Gallbladder (tissue), 1 donor: ENCODE data around the genes GNAT1 and GNAI2.

GRCh38 chr3:49022804-49023069, 816 bp downstream of the NDUFAF3 start:
- PRO-cap = no peak

GRCh38 chr3:49175949-49176417, 4.6 kb downstream of the KLHDC8B start:
- PRO-cap = no peak

GRCh38 chr3:49277998-49278284, 909 bp upstream of the C3orf62 start:
- PRO-cap = no peak

DNA sequence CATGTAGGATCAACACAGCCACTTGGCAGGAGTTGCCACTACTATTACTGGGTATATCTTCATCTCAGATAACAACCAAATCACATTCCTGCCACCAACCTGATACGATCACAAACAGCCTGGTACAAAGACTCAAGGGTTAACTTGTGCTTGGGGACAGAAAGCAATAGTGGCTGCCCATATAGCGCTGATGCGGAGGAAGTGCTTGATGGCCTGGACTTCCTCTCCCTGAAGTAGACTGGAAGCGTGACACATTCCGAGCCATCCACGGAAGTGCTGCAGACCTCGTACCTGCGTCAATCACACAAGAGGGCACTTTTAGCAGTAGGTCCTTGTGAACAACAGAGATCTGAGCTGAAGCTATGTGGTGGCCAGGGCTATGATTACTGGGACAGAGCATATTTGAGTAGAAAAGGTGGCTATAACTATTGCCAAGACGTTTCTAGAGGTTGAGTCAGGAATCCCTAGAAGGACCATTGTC, 17.3 kb upstream of the C3orf62 start:
- PRO-cap = unidirectional peak, plus-strand start at position 344 of the sequence

DNA sequence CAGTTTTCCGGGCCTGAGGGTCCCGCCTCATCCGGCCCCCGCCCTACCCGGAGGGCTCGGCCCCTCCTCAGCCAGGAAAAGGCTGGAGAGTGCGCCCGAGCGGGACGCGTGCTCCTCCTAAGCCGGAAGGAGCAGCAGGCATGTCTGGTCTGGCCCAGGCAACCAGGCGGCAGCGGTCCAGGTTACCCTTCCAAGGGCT, 131 bp upstream of the GPX1 start:
- PRO-cap = bidirectional peak, plus-strand start at position 74 of the sequence, minus-strand start outside the sequence

DNA sequence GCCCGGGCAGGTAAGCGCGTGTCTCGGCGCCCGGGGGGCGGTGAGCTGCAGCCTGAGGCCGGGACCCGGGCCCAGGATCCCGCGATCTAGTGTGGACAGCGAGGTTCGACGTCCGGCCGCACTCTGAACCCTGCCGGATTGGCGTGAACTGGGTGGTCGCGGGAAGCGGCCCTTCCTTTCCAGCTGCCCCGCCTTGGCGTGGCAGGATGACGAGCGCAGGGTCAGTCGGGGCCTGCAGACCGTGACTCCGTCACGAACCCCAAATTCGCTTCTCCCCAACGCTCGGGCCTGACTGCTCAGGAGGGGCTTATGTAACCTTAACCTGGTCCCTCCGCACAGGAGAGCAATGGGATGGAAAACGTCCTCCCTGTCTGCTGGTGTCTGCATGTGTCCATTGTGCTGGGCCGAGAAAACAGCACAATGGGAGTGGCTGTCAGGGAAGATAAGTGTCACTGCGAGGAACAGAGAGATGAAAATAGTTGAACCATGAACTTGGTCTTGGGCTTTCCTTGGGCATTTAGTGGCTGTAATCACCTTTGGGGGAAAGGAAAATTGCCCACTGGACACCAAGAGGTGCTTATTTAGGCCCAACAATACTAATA, 641 bp downstream of the BSN start:
- PRO-cap = no peak

- PRO-cap = no peak
Measured at GRCh38 chr3:49668647-49669249, 5.4 kb upstream of the APEH start.

DNA sequence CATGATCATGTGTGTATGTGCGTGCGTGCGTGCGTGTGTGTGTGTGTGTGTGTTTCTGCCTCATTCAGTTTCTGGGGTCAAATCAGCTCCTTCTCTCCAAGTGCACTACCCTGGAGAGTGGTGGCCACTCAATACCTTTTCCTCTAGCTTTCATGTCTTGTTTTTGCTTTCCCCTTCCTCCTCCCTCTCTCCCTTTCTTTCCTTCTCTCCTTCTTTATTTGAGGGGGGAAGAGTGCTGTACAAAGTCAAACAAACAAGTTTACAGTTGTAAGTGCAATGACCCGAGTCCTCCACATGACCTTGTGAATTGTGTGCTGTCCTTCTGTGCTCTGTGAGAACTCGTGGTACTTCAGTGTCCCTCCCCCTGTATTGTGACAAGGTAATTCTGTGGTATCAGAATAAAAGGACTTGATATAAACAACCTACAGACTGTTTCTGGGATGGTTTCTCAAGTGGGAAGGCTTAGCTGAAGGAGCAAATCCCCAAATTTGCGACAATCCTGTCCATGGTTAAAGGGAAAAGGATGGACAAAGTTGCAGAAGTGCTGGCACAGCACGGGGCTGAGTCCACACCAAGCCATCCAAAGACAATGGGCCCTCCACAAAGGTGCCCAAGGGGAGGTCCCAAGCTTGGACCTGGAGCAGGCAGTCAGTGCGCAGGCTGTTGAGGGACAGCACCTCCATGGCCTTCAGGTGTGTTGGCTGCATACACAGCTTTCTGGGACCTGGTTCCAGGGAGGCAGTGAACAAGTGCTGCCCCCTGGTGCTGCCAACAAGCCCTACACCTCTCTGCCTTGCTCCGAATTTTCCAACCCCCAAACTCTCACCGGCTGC, 2.8 kb upstream of the APEH start:
- PRO-cap = no peak

GRCh38 chr3:49781165-49781773, 5.1 kb downstream of the IP6K1 start:
- PRO-cap = no peak

- PRO-cap = no peak
Measured at GRCh38 chr3:49807257-49808150, 4.4 kb downstream of the INKA1 start.

- PRO-cap = no peak
Measured at GRCh38 chr3:50138655-50139636, 16.2 kb upstream of the SEMA3F start.

DNA sequence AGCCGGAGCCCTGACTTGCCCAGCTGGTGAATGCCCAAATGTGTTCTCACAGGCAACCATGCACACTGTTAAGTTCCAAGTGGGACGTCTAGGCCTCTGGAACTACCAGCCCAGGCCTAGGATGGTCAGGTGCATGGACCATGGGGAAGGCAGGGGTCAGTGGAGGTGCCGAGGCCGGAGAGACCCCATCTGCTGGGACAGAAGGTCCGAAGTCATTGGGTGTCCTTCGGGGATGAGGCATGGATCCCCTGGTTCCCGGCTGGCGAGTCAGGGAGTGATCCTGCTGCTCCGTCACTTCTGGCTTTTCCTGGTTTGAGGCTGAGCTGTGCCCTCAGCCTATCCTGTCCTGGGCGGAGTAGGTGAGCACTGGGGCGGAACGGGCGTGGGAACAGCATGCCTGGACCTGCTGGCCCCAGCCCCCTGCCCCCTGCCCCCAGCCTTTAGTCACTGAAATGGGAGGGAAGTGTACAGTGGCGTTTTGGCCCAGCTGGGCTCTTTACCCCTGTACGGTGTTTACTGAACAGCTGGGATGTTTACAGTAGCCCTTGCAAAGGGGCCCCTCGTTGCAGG, 12.1 kb downstream of the SEMA3F start:
- PRO-cap = no peak

DNA sequence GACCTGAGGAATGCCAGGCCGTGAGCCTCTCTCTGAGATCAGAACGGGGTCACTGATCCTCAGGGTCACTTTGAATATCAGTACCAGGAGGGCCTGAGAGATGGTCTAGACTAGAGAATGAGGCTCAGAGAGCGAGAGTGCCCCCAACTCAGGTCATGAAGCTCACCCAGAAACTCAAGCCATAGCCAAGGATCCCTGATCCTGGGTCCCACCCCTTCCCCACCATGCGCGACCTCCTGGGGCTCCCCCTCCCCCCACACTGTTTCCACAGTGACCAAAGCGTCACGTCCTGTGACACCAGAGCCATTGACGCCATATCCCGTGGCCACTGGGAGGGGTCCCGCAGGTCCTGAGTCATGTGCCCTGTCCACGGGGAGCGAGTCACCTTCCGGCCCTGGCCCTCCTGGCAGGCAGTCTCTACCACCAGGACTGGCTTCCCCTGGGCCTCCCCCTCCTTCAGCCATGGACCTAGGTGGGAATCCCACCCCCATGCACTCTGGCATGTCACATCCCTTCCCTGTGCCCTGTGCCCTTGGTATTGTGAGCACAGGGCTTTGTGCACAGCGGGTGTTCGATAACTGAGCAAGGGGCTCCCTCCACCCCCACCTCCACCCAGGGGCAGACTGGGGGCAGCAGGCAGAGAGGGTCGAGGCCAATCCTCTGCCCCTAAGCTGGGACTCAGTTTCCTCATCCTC, 15.6 kb downstream of the SEMA3F start:
- PRO-cap = no peak

GRCh38 chr3:50184173-50185238, 6.9 kb upstream of the GNAT1 start:
- PRO-cap = no peak

DNA sequence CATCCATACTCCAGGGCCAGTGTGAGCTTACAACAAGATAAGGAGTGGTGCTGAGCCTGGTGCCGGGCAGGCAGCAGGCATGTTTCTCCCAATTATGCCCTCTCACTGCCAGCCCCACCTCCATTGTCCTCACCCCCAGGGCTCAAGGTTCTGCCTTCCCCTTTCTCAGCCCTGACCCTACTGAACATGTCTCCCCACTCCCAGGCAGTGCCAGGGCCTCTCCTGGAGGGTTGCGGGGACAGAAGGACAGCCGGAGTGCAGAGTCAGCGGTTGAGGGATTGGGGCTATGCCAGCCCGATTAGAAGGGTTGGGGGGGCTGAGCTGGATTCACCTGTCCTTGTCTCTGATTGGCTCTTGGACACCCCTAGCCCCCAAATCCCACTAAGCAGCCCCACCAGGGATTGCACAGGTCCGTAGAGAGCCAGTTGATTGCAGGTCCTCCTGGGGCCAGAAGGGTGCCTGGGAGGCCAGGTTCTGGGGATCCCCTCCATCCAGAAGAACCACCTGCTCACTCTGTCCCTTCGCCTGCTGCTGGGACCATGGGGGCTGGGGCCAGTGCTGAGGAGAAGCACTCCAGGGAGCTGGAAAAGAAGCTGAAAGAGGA, at the start of gene GNAT1:
GNAT1 (plus strand) TSS at position 424 of the 604 bp plus-strand sequence.
- PRO-cap = no peak

GRCh38 chr3:50194631-50195293, 3.4 kb downstream of the GNAT1 start:
- PRO-cap = no peak

DNA sequence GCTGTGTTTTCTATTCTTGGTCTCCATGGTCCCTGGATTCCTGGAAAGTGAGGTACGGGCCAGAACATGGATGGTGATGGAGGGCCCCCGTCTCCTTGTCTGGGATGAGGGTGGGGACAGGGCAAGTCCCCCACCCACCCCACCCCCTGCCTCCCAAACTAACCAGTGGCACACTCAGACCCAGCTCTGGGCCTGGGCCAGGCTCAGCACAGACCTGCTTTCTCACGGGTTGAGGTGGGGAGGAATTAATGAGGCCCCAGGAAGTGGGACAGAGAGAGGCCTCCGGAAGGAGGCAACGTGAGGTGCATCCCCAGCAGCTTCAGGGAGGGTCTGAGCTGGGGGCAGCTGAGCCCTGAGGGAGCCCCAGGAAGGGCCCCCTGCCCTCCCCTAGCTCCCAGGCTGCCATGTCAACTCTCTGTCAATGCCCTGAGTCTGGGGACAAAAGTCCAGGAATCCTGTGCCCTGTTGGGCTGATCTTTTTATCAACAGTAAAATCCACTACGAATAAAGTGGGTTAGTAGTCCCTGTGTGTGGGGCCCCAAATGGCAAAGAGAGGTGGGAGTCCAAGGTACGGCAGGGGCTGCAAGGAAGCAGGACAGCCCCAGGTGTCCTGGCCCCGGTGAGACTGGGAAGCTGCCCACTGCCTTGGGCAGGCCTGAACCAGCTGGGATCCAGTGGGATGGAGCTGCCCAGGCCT, 14.9 kb upstream of the GNAI2 start:
- PRO-cap = no peak

DNA sequence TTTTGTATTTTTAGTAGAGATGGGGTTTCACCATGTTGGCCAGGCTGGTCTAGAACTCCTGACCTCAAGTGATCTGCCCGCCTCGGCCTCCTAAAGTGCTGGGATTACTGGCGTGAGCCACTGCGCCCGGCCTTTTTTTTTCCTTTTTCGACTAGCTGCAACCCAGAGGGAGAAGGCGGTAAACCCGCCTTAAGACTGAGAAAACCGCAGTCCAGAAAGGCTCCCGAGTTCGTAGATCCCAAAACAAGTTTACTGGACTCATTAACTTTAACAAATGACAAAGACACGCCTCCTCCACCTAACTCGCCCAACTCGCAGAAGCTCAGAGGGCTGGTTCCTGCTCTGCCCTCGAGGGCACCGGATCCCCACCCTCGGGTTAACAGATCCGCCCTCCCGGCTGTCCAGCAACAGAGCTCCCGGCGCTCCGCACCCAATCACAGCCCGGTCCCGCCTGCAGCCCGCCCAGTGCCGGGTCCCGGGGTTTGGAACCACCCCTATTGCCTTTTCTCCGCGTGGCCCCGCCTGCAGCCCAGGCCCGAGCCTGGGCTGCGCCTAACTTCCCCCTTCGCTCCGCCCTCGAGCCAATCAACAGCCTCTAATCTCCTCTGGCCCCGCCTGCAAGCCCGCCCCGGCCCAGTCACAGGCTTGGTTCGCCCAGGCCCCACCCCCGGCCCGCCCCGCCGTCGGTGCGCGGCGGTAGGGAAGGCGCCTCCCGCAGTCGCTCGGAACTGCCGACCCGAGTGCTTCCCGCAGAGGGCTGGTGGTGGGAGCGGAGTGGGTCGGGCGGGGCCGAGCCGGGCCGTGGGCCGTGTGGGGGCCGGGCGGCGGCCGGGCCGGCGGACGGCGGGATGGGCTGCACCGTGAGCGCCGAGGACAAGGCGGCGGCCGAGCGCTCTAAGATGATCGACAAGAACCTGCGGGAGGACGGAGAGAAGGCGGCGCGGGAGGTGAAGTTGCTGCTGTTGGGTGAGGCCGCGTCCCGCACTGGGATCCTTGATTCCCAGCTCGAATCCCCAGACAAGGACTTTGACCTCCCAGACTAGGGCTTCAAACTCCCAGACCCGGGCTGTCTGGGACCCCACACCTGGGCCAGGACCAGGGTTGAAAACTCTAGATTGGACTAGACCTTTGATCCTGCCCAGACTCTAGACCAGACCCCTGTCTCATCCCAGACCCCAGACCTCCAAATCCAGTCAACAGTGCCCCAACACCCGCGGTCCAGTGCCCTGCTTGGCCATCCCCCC, at the start of gene GNAI2:
GNAI2 (plus strand) TSS at position 717 of the 1,244 bp plus-strand sequence.
- PRO-cap = unidirectional peak, minus-strand start at position 314 of the sequence; bidirectional peak, plus-strand start at position 725 of the sequence, minus-strand start at position 378 of the sequence

DNA sequence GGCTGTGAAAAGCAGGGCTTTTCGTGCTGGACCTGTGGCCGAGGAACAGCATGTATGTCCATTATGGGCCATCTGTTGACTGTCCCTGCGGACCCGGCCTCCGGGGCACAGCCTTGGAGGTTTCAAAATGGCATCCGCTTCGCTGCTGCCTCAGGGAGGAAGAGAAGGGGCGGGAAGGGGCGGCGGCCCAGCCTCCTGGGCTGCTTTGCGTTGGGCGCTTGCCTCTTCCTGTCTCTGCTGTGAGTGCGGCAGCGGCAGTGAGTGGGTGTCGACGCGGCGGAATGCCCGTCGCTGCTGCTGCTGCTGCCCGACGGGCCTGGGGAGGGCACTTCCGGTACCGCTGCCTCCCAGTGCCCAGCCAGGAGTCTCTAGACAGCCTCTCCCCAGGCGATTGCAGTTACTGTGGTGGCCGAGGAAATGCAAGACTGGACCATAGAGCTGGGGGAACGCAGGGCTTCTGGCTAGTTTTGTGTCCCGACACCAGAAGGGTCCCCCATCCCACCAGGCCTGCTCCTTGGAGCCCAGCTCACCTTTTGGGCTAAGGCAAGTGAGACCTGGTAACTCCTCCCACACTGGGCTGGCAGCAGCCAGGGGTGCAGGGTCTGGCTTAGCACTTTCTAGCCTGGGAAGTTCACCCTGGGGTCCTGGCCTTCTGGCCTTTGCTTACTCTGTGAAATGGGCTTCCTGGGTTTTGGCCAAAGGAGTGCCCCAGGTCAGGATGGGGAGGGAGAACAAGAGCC, 2.0 kb downstream of the GNAI2 start:
- PRO-cap = bidirectional peak, plus-strand start at position 257 of the sequence, minus-strand start at position 152 of the sequence

DNA sequence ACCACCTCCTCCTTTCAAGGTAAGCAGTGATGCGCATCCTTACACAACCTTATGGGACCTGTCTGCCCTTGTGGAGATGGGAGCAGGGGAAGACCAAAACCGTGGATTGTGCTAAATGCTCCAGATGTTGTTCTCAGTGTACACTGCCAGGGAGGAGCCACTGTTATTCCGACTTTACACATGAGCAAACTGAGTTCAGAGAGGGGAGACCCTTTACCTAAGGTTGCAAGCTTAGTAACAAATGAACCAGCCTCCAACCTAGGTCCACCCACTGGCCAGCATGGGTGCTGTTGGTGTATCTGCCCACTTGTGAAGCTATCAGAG, 640 bp upstream of the LSMEM2 start:
- PRO-cap = unidirectional peak, plus-strand start at position 190 of the sequence